ENCODE results near the genes ESRRB, AHSA1, ISM2 and NRXN3.

DNA sequence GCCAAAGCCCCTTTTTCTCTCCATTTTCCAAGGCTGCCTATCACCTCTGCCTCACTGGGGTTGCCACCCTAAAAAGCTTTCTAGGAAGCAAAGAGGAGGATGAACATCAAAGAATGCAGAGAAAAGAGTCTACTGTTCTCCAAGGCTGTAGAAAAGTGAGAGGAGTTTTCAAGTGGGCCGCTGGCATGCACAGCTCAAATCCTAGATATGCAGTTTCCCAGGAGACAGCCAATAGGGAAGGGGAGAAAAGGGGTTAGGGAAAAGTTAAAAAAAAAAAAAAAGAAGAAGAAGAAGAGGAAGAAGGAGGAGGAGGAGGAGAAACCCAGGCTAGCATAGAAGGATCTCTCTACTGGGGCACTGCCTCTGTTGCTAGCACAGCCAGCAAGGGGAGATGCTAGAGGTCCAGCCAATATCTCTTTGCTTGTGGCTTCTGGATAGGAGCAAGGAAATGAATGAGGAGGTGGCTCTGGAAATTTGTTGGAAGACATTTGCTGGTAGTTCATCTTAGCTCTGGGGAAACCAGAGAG lies 737 bp downstream of the BATF start:
- RRBS: no CpG with 5 or more reads among the region's 1 CpG

GRCh38 chr14:75832589-75833528 lies 148.9 kb downstream of the TGFB3 start:
- RRBS: no CpG with 5 or more reads among the region's 13 CpGs

DNA sequence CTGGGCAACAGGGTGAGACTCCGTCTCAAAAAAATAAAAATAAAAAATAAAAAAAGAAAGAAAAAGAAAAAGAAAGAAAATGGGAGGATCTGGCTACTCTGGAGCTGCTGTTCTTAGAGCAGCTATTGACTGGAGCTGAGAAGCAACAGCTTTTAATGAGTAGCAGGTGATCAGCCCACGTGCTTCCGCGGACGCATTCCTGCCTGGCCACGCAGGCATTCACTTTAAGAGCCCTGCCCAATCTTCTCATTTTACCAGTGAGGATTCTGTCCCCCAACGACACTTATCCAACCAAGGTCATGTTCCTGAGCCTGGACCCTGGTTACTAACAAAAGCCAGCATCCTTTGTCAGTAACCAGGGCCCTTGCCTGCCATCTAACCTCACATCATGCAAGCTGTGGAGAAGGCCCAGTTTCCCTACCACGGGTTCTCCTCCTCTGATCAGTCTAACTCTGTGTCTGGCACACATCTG lies 61.1 kb upstream of the GPATCH2L start:
- RRBS: no CpG with 5 or more reads among the region's 8 CpGs

DNA sequence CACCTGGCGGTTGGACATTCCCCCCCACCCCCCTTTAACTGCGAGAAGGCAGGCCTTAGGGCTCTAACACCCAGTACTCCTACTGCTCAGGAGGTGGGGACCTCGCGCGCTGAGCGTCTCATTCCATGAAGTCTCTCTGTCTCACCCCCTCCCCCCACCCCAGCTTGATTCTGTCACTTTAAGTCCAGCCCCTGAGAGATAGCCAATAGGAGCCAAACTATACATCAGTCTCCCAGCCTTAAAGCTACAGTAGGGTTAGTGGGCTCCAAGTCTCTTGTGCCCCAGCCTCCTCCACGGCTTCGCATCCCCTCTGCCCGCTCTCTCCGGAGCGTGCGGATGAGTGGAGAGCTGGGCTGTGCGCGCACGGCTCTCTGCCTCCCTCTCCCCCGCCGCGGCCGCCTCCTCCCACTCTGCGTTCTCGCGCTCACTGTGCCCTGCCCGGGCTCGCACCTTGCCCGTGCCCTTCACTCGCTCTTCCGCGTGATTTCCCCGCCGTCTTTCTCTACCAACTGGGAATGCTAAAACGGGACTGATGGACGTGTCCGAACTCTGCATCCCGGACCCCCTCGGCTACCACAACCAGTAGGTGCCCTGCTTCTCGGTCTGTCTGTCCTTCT lies at the start of gene ESRRB:
Gene ESRRB (plus strand): TSS at position 268 of the 617 bp plus-strand sequence.
- RRBS: 13% methylated on average over 15 of the region's 36 CpGs

GRCh38 chr14:76779613-76780552 lies 18.6 kb downstream of the VASH1 start:
- RRBS: no CpG with 5 or more reads among the region's 13 CpGs

GRCh38 chr14:76923823-76924399 lies 97.7 kb downstream of the LRRC74A start:
- RRBS: no CpG with 5 or more reads among the region's 12 CpGs

- RRBS: no CpG with 5 or more reads among the region's 12 CpGs
These were observed 16.2 kb downstream of the IRF2BPL start for GRCh38 chr14:77012235-77012772.

DNA sequence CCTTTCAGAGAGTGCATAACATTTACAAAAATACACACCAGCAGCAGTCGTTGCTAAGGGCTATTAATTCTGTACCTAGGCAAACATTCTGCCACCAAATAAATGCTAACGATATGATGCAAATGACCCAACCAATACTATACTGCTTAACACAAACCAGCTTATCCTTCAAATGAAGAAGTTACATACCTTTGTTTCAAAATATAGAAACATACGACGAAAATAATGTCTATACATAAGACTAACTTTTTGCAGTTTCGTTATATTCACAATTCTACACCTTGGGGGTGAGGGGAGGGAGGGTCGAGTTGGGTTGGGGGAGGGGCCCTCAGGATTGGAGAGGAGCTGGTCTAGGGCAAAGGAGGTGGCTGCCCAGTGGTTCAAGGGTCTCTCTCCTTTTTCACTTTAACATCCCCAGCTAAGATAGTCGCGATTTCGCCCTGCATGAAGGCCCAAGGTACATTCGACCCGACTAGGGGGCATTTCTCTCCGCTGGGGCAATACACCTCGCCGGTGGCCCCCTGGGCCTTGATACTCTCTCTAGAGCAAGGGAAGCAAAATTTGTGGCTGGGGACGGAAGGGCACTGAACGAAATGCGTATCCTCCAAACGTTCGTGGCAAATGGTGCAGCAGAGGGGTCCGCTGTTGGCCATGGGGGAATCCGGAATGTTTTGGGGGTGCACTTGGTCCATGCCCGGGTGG lies 3.3 kb downstream of the IRF2BPL start:
- RRBS: 8% methylated on average over 1 of the region's 22 CpGs

- RRBS: 2% methylated on average over 2 of the region's 70 CpGs
These were observed 1.2 kb downstream of the IRF2BPL start for GRCh38 chr14:77027187-77027781.

- RRBS: no CpG with 5 or more reads among the region's 4 CpGs
These were observed 3.7 kb upstream of the IRF2BPL start for GRCh38 chr14:77032308-77032500.

DNA sequence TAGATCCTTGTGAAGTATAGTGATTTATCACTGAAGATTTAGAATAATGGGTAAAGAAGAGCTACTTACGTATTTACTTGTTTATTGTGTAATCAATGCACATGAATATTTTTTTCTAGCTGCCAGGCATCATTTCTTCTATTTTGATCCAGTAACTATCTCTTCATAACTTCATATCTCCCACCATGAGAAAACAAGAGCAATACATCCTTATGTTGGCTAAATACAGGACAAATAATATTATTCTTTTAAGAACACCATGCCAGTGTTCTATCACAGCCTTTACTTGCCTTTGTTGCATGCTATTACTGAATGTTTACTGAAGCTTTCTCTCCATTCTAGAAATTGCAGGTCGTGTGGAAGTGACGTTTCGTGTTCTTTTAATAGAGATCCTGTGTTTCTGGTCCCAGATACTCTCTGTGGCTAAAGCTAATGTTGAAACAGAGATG lies 17.0 kb upstream of the CIPC start:
- RRBS: no CpG with 5 or more reads among the region's 4 CpGs

DNA sequence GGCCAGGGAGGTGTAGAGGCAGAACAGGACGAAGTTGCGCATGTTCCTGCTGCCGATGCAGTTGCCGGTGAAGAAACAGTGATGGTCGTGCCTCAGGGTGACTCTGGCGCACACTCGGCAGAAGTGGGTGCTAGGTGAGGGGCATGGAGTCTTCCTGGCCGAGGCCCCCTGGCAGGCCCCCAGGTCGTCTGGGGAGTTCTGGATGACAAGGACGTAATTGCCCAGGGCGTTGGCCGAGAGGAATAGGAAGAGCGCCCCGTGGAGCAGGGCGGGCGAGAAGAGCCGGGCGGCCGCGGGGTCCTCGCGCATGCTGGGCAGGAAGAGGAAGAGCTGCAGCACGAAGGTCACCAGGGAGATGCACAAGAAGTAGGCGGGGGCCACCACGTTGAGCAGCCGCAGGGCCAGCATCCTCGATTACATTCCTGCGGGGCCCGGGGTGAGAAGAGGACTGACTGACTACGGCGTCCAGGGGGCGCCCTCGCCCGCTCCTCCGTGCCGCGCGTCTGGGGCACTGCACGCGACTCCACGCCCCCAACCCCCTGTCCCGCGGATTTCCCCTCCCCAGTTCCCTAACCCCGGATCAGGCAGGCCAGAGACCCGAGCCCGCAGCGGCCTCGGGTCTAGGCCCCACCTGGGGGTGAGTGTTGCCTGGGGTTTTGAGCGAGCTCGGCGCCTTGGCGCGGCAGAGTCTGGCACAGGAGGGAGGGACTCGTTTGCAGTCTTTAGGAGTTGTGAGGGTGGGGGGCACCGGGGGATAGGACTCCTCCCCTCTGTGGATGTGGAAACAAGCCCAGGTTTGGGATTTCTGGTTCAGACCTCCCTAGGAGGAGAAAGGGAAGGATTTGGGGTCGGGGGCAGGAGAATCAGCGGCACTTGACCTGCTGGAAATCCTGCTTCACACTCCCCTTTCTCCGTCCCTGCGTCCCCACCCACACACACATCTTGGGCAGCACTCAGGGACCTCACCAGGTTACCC lies 2.0 kb downstream of the ZDHHC22 start:
- RRBS: 98% methylated on average over 3 of the region's 59 CpGs

DNA sequence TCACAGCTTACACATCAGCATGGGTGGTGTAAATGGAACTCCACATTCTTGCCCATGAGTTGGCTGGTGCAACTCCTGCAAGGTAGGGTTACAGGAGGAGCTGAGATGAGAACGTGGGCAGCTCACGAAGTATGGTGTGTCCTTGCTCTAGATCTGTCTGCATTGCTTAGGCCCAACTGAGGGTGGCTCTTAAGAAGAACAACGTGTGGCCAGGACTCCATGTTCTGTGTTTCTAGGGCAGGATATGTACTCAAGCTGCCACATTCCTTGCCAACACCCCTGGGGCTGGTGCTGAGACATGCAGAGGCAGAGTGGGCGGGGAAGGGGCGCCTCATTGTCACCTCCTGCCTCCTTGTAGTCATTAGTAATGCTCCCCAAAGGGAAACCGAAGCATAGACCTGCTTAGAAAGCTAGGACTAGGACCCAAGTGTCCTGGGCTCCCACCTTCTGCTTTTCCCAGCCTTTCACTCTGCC lies 3.2 kb downstream of the TMEM63C start:
- RRBS: no CpG with 5 or more reads among the region's 6 CpGs

- RRBS: no CpG with 5 or more reads among the region's 4 CpGs
These were observed 6.3 kb downstream of the VIPAS39 start for GRCh38 chr14:77451169-77451424.

GRCh38 chr14:77457490-77458275 lies at the start of gene AHSA1:
Gene AHSA1 (plus strand): TSS chr14:77458093.
- RRBS: 2% methylated on average over 13 of the region's 52 CpGs

GRCh38 chr14:77498444-77499153 lies at the start of gene ISM2:
Gene ISM2 (minus strand): TSS chr14:77498816.
- RRBS: 14% methylated on average over 45 of the region's 96 CpGs

- RRBS: no CpG with 5 or more reads among the region's 7 CpGs
These were observed at the start of gene NRXN3 for GRCh38 chr14:78170233-78170531. Gene NRXN3 (plus strand): TSS chr14:78170373.

GRCh38 chr14:78405760-78405959 lies 235.5 kb downstream of the NRXN3 start:
- RRBS: no CpG with 5 or more reads among the region's 1 CpG

DNA sequence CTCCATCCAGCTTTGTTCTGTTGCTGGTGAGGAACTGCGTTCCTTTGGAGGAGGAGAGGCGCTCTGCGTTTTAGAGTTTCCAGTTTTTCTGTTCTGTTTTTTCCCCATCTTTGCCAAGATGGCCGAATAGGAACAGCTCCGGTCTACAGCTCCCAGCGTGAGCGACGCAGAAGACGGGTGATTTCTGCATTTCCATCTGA lies 897.5 kb downstream of the DIO2 start:
- RRBS: no CpG with 5 or more reads among the region's 9 CpGs

All from HTR-8/SVneo (cell line).